HTR-8/SVneo (cell line): ENCODE results near the gene IRF7.

DNA sequence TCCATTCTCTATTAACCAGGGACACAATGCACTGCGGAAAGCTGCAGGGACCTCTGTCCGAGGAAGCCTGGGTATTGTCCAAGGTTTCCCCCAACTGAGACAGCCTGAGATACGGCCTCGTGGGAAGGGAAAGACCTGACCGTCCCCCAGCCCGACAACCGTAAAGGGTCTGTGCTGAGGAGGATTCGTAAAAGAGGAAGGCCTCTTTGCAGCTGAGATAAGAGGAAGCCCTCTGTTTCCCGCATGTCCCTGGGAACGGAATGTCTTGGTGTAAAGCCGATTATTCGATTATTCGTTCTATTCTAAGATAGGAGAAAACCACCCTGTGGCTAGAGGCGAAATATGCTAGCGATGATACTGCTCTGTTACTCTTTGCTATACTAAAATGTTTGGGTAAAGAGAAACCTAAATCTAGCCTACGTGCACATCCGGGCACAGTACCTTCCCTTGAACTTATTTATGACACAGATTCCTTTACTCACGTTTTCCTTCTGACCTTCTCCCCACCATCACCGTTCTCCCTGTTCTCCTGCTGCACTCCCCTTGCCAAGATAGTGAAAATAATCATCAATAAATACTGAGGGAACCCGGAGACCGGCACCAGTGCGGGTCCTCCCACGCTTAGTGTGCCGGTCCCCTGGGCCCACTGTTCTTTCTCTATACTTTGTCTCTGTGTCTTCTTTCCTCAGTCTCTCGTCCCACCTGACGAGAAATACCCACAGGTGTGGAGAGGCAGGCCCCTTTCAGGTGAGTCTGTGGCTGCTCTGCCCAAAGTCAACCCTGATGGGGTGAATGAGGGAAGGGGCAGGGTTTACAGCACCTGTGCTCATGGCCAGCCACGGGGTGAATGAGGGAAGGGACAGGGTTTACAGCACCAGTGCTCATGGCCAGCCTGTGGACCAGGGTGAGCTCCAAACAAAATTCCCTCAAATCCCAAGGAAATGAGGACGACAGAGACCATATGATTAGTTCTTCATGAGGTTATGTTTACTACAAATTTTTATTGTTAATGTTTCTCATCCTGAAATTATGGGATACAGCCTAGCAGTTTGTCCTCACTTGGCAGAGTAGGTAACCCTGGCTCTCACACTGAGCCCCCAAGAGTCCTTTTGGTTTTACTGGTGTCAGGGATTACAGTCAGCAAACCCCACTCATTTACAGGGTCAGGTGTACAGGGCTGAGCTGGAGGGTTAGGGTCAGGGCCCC lies 4.8 kb downstream of the BET1L start:
- RRBS = 100% methylated on average over 3 of the region's 28 CpGs

DNA sequence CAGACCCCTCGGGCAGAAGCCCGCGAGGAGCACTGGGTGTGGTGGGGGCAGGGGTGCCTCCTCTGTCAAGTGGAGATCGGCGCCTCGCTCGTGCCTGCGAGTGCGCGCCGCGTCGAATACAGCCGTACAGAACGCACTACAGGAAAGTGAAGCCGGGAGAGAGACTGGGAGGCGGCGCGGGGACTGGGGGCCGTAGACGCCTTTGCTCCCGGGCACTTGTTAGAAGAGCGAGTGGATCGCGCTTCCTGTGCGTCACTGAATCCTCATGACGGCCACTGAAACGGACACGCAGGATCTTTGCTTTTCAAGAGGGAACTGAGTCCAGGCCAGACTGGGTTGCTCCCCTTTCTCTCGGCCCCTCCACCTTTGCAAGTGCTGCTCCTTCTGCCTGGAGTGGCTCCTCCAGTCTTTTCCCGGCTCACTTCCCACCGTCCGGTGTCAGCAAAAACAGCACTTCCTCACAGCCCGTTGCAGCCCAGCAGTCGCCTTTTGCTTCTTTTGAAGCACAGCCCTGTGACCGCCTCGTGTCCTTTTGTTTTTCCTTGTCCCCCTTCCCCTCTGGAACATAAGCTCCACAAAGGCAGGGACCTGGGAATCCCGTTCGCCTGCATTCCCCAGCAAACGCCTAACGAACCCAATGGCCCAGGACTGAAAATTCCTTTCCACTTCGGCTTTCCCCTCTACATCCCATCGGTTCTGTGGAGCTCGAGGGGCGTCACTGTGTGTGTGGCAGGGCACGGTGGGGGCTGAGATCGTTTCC lies 473 bp downstream of the RIC8A start:
- RRBS = 2% methylated on average over 7 of the region's 47 CpGs

DNA sequence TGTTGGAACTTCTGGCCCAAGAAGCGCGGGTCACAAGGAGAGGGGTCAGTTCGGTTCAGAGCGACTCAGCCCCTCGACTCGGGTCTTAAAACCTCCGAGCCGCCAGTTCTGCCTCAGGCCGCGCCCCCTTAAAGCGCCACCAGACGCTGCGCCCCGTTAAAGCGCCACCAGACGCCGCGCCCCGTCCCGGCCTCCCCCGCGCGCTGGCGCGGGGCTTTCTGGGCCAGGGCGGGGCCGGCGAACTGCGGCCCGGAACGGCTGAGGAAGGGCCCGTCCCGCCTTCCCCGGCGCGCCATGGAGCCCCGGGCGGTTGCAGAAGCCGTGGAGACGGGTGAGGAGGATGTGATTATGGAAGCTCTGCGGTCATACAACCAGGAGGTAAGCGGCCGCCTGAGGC lies 1.1 kb downstream of the RIC8A start:
- RRBS = 2% methylated on average over 18 of the region's 43 CpGs

DNA sequence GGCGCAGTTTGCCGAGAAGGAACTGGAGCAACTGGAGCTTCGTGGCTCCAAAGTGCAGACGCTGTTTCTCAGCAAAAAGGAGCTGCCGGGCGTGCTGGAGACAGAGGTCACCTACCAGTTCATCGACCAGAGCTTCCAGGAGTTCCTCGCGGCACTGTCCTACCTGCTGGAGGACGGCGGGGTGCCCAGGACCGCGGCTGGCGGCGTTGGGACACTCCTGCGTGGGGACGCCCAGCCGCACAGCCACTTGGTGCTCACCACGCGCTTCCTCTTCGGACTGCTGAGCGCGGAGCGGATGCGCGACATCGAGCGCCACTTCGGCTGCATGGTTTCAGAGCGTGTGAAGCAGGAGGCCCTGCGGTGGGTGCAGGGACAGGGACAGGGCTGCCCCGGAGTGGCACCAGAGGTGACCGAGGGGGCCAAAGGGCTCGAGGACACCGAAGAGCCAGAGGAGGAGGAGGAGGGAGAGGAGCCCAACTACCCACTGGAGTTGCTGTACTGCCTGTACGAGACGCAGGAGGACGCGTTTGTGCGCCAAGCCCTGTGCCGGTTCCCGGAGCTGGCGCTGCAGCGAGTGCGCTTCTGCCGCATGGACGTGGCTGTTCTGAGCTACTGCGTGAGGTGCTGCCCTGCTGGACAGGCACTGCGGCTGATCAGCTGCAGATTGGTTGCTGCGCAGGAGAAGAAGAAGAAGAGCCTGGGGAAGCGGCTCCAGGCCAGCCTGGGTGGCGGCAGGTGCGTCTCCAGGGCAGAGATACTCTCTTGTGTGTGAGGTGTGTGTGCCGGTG lies 3.1 kb downstream of the NLRP6 start:
- RRBS = no CpG with 5 or more reads among the region's 54 CpGs

- RRBS = 26% methylated on average over 12 of the region's 61 CpGs
Measured at GRCh38 chr11:289319-290456, 762 bp downstream of the PGGHG start.

GRCh38 chr11:364278-364876 lies 4.9 kb upstream of the B4GALNT4 start:
- RRBS = no CpG with 5 or more reads among the region's 28 CpGs

GRCh38 chr11:365206-365430 lies 4.2 kb upstream of the B4GALNT4 start:
- RRBS = no CpG with 5 or more reads among the region's 9 CpGs

DNA sequence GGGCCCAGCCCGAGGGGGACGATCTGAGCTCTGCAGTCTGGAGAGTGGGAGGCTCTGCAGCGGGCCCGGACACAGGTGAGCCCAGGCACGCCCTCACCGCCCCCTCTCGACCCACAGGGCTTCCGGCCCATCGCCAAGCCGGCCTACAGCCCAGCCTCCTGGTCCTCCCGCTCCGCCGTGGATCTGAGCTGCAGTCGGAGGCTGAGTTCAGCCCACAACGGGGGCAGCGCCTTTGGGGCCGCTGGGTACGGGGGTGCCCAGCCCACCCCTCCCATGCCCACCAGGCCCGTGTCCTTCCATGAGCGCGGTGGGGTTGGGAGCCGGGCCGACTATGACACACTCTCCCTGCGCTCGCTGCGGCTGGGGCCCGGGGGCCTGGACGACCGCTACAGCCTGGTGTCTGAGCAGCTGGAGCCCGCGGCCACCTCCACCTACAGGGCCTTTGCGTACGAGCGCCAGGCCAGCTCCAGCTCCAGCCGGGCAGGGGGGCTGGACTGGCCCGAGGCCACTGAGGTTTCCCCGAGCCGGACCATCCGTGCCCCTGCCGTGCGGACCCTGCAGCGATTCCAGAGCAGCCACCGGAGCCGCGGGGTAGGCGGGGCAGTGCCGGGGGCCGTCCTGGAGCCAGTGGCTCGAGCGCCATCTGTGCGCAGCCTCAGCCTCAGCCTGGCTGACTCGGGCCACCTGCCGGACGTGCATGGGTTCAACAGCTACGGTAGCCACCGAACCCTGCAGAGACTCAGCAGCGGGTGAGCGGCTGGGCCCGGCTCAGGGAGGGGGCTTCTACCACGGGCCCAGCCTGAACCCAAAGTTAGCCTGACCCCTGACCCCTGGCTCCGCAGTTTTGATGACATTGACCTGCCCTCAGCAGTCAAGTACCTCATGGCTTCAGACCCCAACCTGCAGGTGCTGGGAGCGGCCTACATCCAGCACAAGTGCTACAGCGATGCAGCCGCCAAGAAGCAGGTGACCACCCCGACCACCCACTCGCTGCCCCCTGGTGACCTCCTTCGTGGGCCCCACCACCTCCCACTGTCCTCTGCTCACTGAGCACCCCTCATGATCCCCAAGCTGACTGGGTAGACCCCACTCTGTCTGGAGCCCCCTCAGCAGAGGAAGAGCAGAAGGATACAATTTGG lies 3.1 kb downstream of the PKP3 start:
- RRBS = 95% methylated on average over 36 of the region's 67 CpGs

DNA sequence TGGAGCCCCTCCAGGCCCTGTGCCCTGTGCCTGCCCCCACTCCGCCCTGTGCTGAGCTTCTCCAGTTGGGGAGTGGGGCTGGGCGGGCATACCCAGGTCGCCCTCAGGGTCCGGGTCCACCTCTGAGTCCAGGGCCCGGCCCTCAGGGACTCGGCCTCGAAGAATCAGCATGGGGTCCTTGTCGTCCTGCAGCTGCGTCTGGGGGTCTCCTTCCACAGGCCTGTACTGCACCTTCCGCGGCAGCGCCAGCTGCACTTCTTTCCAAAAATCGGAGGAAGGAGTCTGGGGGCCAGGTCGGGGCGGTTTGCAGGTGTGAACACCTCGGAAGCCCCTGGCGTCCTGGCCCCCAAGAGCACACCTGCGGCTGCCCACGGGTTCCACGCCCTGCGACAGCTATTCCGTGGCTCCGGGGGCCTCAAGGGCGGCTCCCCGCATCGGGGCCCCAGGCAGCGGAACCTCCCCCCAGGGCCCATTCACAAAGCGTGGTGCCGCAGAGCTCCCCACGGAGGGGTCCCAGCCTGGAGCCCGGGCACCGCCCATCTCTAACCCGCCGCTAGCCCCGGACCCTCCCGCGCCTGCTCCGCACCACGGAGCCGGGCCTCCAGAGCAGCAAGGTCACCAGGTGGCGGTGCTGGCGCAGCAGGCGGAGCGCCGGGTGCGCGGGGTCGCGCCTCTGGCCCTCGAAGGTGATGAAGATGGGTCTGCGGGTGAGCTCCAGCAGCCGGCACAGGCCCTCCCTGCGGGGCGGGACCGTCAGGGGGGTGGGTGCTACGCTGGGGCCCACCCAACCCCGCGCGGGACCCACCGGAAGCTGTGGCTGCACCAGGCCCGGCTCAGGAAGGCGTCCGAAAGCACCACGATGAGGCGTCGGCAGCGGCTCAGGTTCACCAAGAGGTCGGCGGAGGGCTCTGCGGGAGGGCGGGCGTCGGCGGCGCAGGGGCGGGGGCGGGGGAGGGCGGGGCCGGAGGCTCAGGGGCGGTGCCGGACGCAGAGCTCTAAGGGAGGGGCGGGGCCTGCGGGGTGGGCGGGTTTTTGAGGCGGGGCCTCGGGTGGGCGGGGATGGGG lies 8.2 kb downstream of the SIGIRR start:
- RRBS = 57% methylated on average over 34 of the region's 88 CpGs

GRCh38 chr11:429755-430103 lies 12.1 kb downstream of the ANO9 start:
- RRBS = 29% methylated on average over 1 of the region's 12 CpGs

DNA sequence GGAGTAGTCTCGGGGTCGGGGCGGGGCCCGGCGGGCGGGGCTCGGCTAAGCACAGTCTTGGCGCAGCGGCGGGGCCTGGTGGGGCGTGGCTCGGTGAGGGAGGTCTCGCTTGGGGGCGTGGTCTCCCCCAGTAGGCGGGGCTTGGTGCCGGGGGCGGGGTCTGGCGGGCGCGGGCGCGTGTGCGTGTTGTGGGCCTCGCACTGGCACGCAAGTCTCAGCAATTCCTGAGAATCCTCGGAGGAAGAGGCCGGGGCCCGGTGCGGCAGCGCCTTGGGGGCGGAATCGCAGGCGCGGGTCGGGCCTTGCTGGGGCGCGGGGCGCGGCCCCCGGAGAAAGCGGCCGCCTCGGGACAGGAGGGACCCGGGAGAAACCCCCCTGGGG lies 268 bp upstream of the RNH1 start:
- RRBS = 8% methylated on average over 30 of the region's 44 CpGs

- RRBS = 96% methylated on average over 9 of the region's 16 CpGs
Measured at GRCh38 chr11:533675-534033, 1.7 kb downstream of the HRAS start.

DNA sequence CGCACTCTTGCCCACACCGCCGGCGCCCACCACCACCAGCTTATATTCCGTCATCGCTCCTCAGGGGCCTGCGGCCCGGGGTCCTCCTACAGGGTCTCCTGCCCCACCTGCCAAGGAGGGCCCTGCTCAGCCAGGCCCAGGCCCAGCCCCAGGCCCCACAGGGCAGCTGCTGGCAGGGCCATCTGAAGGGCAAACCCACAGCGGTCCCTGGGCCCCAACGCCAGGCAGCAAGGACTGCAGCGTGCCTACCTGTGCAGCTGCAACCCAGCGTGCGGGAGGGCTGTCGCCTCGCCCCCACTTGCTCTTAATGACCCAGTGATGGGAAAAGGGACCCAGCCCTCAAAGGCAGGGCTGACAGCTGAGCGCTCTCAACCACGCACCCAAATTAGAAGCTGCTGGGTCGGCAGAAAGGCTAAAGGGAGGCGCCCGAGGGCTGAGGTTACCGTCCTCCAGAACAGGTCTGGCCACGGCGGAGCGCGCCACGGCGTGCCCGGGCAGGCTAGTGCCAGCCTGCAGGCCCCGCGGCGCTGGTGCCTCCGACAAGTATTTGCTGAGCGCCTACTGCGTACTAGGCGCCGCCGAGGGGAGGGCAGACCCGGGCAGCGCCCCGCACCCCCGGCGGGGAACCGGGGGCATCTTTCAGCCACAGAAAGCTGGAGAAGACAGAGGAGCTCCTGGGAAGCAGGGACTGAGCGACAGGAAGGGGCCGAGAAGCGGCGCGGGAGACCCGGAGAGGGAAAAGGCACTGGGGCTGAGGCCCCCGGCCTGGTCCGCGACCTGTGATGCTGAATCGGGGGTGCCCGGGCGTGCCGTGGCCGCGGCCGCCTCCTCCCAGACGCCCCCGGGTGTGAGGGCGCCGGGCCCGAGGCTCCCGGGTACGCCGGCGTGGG lies 862 bp downstream of the HRAS start:
- RRBS = 20% methylated on average over 34 of the region's 68 CpGs

- RRBS = no CpG with 5 or more reads among the region's 30 CpGs
Measured at GRCh38 chr11:541438-542017, 4.2 kb downstream of the LRRC56 start.

GRCh38 chr11:561341-562064 lies 733 bp downstream of the RASSF7 start:
- RRBS = 1% methylated on average over 20 of the region's 40 CpGs

DNA sequence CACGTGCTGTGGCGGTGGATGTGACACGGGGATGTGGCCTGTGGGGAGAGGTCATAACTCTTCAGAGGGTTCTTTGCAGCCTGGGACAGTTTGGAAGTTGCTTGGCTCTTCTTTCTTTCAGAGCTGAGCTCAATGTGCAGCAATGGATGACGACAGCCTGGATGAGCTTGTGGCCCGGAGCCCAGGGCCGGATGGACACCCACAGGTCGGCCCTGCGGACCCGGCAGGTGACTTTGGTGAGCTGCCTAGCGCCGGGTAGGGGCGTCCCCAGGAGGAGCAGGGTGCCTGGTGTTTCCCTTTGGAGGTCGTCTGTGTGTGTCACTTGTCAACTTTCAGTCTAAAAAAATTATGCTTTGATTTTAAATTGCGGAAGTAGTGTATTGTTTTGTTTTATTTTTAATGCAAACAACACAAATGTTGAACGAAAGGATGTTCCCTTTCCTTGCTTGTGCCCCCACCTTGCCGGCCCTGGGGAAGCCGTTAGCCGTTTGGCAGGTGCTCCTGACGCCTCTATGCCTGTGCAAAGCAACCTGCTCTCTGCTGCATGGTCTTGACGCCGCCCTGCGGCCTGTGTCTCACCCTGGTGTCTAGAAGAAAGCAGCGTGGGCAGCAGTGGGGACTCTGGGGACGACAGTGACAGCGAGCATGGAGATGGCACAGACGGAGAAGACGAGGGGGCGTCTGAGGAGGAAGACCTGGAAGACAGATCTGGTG lies 5.3 kb downstream of the PHRF1 start:
- RRBS = no CpG with 5 or more reads among the region's 28 CpGs

DNA sequence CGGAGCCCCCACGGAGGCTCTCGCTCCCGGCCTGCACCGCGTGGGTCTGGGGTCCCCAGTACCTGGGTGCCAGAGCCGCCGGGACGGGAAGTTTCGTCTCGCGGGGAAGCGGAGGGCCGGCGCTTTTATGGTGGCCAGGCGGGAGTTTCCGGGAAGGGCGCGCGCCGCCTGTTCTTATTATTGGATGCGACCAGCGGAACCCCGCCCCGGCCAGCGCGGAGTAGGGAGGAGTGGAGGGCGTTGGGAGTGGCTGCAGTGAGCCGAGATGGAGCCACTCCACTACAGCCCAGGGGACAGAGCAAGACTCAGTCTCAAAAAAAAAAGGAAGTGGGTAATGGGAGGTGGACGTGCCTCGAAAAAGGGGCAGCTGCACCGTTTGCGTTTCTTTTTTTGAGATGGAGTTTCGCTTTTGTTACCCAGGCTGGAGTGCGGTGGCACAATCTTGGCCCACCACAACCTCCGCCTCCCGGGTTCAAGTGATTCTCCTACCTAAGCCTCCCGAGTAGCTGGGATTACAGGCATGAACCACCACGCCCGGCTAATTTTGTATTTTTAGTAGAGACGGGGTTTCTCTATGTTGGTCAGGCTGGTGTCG lies at the start of gene IRF7:
TSS of gene IRF7 (minus strand) at position 100 of the 595 bp plus-strand sequence.
- RRBS = 2% methylated on average over 19 of the region's 42 CpGs

- RRBS = no CpG with 5 or more reads among the region's 35 CpGs
Measured at GRCh38 chr11:679496-680384, 15.3 kb downstream of the DEAF1 start.

DNA sequence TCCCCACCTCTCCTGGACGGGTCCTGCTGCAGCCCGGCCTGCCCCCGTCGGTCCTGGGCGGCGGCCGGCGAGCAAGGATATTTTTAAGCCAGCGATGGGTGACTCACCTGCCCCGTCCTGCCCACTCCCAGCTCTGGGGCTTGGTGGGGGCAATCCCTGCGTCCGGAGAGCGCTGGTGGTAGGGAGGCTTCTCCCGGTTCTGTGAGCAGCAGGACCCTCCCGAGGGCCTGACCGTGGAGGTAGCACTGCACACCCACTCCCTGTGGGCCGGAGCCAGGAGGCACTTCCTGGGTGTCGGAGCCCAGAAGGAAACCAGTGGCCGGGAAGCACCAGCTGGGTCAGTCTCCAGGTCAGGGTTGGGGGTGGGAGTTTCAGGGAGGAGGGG lies 426 bp downstream of the EPS8L2 start:
- RRBS = 2% methylated on average over 12 of the region's 19 CpGs

DNA sequence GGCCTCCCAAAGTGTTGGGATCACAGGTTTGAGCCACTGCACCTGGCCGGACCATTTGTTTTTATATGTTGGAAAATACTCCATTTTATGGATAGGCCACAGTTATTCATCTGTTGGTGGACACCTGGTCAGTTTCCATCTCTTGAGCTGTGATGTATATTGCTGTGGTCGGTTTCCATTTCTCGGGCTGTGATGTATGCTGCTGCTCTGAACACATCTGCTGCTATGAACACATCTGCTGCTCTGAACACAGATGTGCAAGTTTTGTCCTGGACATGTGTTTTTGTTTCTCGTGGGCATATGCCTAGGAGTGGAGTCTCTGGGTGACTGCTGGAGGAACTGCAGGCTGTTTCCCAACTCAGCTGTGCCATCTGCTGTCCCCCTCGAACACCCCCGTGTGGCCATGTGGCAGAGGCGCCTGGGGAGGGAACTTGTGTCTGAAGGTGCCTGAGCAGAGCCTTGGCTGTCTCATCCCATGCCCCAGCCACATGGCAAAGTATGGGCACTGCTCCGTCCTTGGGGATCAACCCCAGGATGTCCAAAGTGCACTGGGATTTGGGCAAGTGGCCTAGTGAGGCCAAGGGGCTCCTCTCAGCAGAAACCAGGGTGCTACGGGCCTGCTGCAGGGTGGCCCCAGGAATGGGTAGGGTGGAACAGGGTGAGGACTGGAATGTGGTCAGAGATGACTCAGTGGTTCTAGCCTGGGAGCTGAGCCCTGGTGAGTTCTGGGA lies 14.9 kb downstream of the GATD1 start:
- RRBS = no CpG with 5 or more reads among the region's 9 CpGs